ENCODE data around the gene CYP1A2.

- PRO-cap: unidirectional peak, plus-strand start at chr15:74374547
Measured at GRCh38 chr15:74374198-74375043, 7.0 kb upstream of the CYP11A1 start.

DNA sequence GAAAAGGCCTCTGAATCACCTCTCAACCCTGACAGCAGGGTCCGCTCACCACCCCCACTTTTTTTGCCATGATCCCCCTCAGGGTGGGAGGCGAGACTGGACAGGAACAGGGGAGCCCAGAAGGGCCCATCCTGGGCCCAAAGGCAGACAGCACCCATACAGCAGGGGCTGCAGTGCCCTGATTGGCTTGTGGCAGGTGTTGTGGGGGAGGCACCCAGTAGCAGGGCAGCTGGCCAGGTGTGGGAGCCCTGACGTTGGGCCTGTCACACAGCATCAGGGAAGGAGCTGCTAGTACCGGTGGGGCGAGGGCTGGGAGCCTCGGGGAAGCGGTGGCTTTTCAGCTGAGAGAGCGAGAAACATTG, 19.6 kb upstream of the CYP11A1 start:
- PRO-cap: no peak

DNA sequence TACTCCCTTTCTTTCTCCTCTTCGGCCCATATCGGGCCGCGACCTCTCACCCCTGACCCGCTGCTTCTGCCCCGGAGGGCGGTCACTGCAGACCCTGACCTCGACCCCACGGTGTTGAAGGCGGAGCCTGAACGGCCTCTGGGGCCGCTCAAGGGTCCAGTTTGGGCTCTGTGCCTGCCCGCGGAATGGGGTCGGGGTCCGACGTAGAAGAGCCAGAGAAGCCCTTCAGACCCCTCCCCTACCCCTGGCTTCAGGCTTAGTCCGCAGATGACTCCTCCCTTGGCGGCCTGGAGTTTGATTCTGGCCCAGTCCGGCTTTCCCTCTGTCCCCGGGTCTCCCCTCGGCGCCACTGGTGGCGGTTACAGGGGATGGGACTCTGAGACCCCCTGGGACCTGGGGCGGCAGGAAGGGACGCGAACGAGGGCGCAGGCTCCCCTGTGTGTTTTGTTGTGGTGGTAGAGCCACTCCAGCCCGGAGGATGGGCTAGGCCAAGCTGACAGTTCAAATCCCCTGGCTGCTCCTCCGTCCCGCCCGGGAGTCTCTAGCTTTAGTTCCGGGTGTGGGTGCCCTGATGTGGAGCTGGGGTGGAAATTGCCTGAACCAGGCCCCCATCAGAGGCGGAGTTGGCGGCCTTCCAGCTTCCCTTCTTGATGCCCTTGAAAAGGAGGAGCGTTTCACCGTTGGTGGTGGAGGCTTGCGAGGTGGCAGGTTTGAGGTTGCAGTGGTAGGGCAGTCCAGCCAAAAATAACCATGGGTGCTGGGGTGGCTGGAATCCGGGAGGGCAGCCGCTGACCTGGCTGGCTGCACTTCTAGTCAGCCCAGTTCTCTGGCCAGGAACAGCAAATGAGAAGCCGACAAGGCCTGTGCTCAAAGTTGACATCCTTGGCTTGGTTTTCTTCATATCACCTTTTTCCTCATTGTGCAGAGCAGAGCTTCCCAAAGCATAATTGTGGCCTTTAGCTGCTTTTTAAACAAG, 646 bp downstream of the CLK3 start:
- PRO-cap: unidirectional peak, minus-strand start at position 543 of the sequence

GRCh38 chr15:74621030-74621531, 5.4 kb downstream of the CLK3 start:
- PRO-cap: no peak

DNA sequence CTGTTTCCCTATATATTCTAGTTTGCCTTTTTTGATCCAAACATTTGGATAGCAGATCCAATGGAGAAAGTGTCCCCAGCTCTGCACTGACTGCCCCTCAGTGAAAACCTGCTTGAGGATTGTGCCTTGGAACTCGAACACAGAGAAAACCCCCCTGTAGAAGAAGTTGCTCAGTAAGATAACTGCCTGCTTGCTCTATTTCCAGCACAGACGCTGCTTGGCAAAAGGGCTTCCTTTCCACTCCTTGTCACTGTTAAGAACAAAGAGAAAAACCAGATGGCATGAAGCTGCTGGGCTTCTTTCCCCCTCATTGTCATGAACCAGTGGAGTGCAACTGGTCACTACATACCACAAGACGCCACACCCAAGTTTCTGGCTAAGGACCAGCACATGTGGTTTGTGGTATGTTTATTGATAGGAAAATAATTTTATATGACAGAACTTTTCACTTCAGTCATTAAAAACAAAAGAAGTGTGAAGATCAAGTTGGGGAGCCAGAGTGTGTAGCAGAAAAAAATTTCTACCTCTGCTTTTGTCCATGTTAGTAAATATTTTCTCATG, 37.7 kb downstream of the CLK3 start:
- PRO-cap: no peak

DNA sequence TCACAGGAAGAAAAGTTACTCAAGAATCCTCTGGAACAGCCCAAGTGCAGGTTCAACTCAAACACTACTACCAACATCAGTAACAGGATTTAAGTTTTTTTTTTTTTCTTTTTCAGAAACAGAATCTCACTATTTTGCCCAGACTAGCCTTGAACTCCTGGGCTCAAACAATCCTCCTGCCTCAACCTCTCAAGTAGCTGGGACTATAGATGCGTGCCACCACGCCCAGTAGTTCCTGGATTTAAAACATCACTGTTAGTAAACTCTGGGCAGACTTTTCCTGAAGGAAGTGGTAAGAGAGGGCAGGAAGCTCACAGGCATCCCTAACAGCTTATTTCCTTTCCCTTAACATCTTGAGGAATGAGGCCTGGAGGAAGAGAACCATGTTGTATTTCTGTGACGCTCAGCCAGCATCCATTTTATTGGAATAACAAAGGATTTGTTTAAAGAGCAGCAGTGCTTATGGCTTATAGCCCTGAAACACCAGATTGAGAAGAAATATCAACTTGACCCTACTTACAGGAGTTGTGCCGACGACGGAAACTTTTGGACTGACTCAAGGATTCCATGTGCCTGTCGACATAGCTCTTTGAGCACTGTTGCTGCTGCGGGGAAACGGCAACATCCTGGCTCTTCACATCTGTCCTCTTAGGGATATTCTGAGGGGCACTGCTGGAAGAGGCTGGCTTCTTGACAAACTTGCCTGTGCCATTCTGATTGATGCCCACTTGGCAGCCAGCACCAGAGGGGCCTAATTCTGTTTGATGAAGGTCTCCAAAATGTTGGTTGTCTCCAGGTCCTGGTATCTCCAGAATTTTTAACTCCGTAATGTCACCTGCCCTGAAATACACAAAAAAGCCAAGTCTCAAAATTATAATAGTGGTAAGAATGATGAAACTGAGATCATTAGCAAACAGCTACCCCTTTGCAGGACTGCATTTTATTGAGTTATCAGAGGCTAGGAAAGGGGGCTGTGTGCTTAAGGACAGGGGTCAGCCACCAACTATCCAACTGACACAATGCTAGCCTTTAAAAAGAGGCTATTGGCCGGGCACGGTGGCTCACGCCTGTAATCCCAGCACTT, 24.5 kb downstream of the EDC3 start:
- PRO-cap: no peak

- PRO-cap: no peak
Measured at GRCh38 chr15:74748795-74749277, at the start of gene CYP1A2. TSS of gene CYP1A2 (plus strand) at chr15:74748845.

DNA sequence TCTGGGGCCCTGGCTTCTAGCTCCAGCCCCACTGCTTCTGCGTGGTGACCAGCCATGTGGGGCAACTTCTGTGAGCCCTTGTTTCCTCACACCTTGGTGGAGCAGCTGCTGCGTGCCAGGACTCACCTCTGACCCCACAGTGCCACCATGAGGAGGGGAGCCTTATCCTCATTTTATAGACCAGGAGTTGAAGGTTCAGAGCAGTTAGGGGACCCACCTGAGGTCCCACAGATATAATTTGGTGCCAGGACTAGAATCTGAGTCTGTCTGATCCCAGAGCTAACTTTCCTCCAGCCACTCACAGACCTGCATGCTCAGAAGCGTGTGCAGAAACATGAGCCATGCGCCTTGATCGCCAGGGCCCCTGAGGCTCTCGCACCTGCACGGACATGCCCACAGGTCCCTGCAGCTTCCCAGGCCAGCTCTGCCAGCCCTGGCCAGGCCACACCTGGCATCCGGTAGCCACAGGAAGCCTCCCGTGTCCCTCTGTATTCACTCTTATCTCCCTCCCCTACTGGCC, 13.0 kb upstream of the LMAN1L start:
- PRO-cap: no peak

GRCh38 chr15:74815867-74816564, 3.4 kb downstream of the LMAN1L start:
- PRO-cap: no peak

- PRO-cap: no peak
Measured at GRCh38 chr15:74865999-74866539, 7.1 kb downstream of the SCAMP2 start.

DNA sequence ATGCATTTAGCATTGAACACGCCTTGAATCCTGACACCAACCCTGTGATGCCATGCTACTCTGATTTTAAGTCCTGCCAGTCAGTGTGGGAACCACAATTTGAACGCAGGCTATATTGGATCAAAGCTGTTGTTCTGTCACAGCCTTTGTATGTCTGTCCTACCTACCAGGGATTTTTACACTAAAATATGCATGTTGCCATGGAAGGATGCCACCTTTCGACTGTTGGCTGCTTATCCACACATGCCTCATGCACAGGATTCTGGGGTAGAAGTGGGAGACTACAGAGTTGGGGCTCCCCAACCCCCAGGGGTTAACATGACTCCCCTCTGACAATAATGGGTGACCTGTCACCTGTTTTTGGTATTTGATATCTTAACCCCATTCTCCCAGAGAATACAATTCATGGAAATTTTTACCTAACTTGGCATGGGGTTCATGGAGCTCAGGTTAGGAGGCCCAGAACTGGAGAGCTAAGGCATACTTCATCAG, 6.7 kb downstream of the MPI start:
- PRO-cap: no peak

GRCh38 chr15:75019504-75020391, 3.6 kb upstream of the PPCDC start:
- PRO-cap: no peak

- PRO-cap: no peak
Measured at GRCh38 chr15:75067160-75067476, 43.7 kb downstream of the PPCDC start.

GRCh38 chr15:75210276-75210978, 8.7 kb downstream of the C15orf39 start:
- PRO-cap: no peak

DNA sequence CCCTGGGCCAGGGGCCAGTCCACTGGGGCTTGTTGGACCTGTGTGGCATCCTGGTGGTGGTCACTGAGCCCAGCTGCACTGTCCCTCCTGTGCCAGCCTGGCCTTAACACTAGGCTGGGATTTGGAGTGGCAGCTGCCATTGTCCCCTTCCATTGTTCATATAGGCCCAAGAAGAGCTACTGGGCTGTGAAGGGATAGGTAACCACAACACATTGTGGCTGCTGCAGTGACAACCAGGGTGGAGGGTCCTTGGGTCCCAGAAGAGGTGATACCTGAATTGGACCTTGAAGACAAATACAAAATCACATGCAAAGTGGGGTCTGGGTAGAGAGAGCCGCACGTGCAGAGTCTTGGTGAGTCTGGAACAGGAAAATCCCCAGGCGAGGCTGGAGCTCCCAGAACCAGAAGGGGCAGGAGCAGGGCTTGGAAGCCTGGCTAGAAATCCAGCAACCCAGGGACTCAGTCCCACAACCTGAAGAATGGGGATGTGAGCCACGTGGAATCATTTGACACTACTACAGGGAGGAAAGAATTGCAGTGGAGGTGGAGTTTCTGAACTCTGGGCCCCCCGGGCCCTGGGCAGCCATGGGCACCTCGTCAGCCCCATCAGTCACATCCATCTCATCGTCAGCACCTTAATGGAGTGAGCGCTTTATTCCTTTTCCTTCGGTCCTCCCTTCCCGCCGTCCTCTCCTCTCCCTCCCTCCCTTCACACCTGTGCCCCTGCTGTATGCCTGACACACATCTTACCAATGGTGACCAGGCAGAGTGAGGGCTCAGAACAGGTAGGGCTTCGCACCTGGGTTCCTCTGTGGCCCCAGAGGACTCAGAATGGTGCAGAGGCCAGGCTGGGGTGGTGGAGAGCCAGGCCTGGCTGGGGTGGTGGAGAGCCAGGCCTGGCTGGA, 11.2 kb downstream of the C15orf39 start:
- PRO-cap: no peak

GRCh38 chr15:75578335-75579162, 566 bp downstream of the PTPN9 start:
- PRO-cap: no peak

- PRO-cap: no peak
Measured at GRCh38 chr15:75671688-75672600, 24.2 kb downstream of the SNX33 start.

DNA sequence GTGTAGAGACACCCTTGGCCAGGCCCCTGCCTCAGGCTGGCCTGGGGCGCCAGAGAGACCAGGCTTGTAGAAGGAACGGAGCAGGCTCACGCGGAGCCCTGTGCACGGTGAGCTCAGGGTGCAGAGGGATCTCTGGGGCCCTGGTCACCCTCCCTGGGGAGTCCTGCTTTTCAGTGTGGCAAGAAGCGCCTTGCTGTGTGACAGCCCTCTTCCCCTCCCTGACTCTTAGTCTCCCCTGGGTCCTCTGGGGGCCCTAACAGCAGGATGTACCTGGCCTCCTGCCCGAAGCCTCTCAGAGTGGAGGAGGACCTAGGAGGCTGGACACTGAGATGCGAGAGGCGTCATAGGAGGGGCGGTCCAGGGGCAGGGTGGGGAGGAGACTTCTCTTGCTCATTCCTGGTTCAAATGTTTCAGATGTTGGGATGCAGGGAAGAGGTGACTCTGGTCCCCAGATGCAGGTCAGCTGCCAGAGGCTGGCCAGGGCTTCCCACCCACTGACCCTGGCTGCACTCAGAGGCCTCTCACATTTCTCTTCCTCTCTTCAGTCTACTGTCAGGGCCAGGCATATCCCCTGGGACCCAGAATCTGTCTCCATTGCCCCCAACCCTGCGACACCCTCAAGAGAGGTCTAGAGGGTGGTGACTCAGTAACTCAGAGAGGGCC, 25.7 kb downstream of the SNX33 start:
- PRO-cap: no peak

DNA sequence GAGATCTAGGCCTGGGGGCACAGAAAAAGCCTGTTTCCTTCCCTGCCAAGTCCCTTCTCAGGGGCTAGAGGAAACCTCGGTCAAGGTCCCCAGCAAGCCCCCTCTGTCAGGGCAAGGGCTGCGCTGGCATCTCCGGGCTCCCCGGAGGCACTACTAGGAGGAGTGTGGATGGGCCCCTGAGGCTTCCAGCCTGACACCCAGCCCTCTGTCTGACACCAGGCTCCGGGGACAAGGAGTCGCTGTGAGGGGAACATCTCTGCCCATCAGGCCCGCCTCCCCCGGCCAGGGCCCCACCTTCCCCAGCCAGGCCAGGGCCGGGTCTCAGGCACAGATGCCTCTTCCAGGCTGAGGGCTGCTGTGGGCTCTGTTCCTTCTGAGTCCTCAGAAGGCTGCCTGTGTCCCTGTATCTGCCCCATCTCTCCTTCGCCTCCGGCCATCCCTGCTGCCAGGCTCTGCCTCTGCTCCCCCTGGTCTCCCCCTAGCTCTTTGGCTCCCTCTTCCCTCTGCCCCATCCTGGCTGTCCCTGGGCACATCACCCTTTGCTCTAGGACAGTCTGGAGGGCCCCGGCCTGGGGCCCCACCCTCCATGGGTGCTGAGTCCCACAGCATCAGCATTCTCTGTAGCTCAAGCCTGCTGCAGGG, 15.7 kb downstream of the CSPG4 start:
- PRO-cap: no peak

DNA sequence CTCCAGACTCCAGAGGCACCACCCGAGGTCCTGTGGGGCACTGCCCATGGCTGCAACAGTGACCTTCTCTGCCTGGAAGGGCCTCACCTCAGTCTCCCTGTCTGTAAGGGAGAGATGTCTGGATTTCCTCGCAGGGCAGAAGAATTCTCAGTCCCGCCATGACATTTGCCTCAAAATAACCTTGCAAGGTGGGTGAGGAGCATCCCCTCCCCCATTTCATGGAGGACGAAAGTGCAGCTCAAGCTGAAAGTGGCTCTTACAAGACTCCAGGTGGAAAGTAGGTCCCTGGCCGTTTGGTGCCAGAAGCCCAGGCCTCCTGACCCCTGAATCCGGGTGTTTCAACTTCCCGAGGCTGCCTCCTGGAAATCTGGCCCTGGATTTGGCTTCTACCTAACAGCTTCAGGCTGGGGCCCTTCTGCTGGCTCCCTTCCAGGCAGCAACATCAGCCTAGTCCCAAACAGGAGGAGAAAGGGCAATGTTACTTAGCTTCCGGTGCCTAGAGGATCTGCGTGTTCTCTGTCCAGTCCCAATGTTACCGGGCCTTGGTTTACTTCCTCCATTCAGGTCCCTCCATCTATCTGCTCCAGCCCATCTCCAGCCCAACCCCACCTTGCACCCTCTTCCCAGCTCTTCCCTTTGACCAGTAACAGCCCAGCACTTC, 776 bp upstream of the CSPG4 start:
- PRO-cap: no peak

All from Metastatic Lung Carcinoma in the Adrenal Gland (tissue), 1 donor.